Umbilical cord (tissue), 2 donors: ENCODE measurements around a stretch of chr3.

- RAMPAGE, long total RNA = no peak
Measured at GRCh38 chr3:16545139-16546066, 31.9 kb upstream of the RFTN1 start.

- RAMPAGE, long total RNA = no peak
Measured at GRCh38 chr3:16923048-16923611, 38.4 kb downstream of the PLCL2 start.

- RAMPAGE, long total RNA = no peak
Measured at GRCh38 chr3:16954075-16954301, 69.2 kb downstream of the PLCL2 start.

GRCh38 chr3:17136259-17136639 is 251.5 kb downstream of the PLCL2 start:
- RAMPAGE, long total RNA = no peak

DNA sequence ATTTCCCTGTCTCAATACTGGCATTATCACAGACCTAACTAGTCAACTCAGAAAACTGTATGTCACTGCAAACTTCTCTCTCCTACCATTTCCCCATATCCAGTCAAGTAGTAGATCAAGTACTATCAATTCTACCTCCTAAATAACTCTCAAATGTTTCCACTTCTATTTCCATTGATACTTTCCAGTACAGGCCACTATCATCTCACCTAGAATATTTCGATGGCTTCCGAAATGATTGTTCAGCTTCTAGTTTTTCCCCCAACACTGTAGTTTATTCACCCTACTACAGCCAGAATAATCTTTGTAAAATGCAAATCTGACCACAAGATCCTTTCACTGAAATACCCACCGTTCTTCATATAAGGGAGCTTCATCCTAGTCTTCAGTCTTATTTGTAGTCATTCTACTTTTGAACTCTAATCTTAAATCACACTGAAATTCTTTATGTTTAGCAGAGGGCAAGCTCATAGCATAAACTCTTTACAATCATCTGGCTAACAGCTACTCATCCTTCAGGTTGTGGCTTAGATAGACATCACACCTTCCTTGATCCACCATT is 239.6 kb downstream of the TBC1D5 start:
- RAMPAGE, long total RNA = no peak

DNA sequence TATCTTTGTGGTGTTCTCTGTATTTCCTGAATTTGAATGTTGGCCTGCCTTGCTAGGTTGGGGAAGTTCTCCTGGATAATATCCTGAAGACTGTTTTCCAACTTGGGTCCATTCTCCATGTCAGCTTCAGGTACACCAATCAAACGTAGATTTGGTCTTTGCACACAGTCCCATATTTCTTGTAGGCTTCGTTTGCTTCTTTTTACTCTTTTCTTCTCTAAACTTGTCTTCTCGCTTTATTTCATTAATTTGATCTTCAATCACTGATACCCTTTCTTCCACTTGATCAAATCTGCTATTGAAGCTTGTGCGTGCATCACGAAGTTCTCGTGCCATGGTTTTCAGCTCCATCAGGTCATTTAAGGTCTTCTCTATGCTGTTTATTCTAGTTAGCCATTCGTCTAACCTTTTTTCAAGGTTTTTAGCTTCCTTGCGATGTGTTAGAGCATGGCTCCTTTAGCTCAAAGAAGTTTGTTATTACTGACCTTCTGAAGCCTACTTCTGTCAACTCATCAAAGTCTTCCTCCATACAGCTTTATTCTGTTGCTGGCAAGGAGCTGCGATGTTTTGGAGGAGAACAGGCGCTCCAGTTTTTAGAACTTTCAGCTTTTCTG is 124.9 kb downstream of the TBC1D5 start:
- RAMPAGE, long total RNA = no peak

GRCh38 chr3:17693231-17693872 is 49.1 kb downstream of the TBC1D5 start:
- RAMPAGE, long total RNA = no peak

DNA sequence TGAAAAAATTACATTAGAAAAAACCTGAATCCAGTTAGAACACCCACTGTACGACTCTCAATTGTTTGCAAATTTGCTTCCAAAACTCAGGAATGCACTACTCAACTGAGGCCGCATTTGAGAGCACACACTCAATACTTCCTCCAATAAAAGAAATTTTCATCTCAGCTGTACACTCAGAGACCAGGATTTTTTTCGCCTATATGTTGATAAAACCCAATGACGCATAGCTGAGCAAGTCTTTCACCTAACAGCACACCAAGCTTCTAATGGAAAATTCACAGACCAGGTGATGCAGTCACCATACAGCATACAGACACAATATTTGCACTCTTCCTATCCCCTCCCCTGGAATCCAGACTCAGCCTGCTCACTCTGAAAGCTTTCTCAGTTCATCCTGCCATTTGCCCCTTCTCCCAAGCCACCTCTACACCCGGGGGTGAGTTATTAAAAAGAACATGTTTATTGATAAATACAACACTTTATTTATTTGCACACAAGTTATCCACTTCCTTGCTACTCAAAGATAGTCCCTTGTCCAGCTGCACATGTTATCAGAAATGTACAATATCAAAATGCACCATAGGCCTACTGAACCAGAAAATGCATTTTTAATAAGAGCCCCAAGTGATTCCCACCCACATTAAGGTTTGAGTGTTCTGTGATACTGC is 1.7 kb downstream of the TBC1D5 start:
- RAMPAGE, long total RNA = no peak

GRCh38 chr3:18396894-18397185 is 28.3 kb downstream of the SATB1 start:
- RAMPAGE, long total RNA = no peak

DNA sequence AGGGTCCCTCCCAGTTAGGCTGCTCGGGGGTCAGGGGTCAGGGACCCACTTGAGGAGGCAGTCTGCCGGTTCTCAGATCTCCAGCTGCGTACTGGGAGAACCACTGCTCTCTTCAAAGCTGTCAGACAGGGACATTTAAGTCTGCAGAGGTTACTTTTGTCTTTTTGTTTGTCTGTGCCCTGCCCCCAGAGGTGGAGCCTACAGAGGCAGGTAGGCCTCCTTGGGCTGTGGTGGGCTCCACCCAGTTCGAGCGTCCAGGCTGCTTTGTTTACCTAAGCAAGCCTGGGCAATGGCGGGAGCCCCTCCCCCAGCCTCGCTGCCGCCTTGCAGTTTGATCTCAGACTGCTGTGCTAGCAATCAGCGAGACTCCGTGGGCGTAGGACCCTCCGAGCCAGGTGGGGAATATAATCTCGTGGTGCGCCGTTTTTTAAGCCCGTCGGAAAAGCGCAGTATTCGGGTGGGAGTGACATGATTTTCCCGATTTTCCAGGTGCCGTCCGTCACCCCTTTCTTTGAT is 268.5 kb upstream of the SATB1 start:
- RAMPAGE, long total RNA = no peak

GRCh38 chr3:19103520-19103983 is 44.8 kb upstream of the KCNH8 start:
- RAMPAGE, long total RNA = no peak

DNA sequence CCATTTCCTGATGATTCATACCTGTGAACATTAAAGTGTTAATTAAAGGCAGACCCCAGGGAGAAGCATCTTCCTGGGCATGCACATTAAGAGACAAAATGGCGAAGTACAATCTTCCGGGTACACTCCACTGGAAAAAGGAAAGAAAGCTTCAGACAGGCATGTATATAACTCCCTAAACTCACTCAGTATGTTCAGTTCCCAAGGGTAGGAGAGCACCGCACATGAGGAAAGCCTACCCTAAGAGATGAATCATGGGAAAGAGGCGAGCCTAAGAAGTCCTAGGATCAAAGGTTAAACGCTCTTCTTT is 17.4 kb upstream of the KCNH8 start:
- RAMPAGE, long total RNA = no peak

- RAMPAGE, long total RNA = no peak
Measured at GRCh38 chr3:19946414-19946769, 505 bp upstream of the RAB5A start.

DNA sequence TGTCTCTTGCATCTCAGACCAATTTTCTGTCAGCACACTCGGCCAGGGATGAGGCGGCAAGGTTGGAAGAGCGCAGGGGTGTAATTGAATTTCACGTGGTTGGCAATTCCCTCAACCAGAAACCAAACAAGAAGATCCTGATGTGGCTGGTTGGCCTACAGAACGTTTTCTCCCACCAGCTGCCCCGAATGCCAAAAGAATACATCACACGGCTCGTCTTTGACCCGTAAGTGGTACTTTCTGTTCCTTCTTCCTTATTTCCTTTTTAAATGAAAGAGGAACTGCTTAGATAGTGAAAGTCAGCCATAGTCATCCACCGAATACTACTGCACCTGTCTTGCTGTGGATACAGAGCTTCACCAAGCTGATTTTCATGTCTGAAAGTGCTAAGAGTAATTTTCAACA is 60.1 kb downstream of the SGO1 start:
- RAMPAGE, long total RNA = no peak

GRCh38 chr3:20185219-20185706 is 743 bp downstream of the SGO1 start:
- RAMPAGE, long total RNA = no peak

GRCh38 chr3:20905046-20906023 is 719.3 kb upstream of the SGO1 start:
- RAMPAGE, long total RNA = no peak

DNA sequence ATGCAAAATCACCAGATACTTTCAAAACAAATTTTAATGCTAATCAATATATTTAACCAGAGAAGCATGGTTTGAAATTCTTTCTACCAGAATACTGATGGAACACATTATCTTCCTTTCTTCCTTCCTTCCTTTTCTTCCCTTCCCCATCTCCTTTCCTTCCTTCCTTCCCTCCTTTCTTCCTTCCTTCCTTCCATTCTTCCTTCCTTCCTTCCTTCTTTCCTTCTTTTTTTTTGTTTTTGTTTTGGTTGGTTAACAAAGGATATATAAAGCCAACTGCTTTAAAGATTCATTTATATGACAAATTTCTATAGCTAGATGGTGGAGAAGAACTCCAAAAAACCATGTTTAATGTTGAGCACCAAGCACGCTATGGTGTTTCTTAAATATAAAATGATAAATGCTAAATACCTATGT is 332.0 kb downstream of the ZNF385D start:
- RAMPAGE, long total RNA = no peak

DNA sequence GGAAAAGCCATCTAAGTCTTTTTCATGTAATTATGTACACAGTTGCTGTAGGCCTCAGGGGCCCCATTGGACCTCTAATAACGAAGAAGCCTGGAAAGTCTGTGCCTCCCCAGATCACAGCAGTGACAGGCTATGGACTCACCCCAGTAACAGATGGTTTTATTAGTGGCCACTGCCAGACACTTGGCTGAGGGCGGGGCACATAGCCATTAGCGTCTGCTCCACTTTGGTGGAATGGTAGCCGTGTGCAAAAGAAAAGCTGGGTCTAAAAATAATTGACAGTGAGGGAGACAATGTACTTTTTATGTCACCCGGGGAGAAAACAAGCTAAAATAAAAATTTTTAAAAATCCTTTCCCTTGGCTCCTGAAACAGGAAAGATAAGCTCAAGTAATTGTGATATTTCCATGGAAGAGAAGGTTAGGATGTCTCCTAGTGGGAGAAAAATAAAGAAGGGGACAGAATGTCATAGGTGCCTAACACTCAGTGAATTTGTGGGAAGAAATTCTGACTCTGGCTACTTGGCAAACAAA is 44.3 kb upstream of the ZNF385D start:
- RAMPAGE, long total RNA = no peak

- RAMPAGE, long total RNA = no peak
Measured at GRCh38 chr3:22615525-22615817, 587.7 kb upstream of the UBE2E2 start.

GRCh38 chr3:23002835-23003167 is 200.3 kb upstream of the UBE2E2 start:
- RAMPAGE, long total RNA = no peak